Ascending aorta (tissue), 1 donor: Measurements from ENCODE around the gene AP5Z1.

- PRO-cap, result unidirectional peak, plus-strand start at chr7:3068874
Observed at GRCh38 chr7:3068647-3068994, 25.0 kb upstream of the CARD11 start.

GRCh38 chr7:3337537-3338054 lies 36.5 kb downstream of the SDK1 start:
- PRO-cap, result no peak

DNA sequence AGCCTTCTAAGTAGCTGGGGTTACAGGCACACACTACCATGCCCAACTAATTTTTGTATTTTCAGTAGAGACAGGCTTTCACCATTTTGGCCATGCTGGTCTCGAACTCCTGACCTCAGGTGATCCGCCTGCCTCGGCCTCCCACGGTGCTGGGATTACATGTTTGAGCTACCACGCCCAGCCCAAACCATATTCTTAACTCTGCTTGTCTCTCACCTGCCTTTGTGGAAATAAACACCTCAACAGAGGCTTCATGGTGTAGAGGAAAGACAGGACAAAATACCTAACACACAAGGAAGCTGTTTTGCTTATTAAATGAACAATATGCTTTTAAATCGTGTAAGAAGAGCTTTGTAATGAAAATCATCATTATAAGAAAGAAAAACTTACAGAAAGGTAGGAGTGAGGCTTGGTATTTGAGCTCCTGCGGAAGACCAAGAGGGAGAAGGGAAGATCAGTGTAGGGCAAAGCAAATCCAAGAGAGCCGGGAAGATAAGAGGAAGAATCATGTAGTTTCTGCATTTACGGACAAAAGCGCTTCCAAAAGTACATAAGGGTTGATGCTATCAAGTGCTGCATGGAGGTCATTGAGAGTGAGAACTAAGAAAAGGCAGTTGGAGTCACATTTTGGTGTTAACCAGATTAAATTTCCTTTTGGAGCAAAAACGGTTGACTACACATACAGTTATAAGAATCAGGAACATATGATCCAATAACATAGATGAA lies 109.8 kb downstream of the SDK1 start:
- PRO-cap, result no peak

DNA sequence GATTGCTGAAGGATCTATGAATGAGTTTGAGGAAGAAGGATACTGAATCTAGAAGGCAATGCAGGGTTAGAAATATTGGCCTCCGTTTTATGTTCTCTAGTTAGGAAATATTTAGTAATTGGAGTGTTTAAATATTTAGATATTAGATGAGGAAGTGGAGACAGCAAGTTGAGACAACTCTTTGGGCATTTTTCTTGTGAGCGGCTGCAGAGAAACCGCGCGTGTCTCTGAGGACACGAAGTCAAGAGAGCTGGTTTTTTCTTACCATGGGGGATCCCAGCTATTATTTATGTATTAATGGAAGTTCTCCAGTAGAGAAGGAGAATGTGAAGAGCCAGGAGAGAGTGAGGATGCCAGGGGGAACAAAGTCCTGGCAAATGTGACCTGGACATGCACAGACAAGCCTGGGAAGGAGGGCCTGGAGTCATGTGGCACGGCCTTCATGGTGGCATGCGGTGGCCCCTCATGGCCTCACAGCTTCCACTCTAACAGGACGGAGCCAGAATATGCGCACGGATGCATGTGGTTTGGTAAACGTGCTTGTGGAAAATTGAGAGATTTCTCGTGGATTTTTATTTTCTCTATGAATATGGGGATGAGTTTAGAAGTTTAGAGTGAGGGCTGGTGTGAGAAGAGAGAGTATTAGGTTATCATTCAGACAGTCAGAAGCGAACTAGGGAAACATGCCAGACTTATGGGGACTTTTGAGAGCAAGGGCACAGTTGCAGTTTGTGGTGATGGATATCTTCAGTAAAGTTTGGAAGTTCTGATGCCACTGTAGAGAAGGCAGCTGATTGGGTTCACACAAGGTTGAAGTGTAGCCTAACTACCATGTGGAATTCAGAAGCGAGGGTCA lies 351.2 kb downstream of the SDK1 start:
- PRO-cap, result no peak

- PRO-cap, result unidirectional peak, plus-strand start at chr7:3700990
Observed at GRCh38 chr7:3700789-3701269, 399.8 kb downstream of the SDK1 start.

GRCh38 chr7:3972568-3972885 lies 671.5 kb downstream of the SDK1 start:
- PRO-cap, result no peak

DNA sequence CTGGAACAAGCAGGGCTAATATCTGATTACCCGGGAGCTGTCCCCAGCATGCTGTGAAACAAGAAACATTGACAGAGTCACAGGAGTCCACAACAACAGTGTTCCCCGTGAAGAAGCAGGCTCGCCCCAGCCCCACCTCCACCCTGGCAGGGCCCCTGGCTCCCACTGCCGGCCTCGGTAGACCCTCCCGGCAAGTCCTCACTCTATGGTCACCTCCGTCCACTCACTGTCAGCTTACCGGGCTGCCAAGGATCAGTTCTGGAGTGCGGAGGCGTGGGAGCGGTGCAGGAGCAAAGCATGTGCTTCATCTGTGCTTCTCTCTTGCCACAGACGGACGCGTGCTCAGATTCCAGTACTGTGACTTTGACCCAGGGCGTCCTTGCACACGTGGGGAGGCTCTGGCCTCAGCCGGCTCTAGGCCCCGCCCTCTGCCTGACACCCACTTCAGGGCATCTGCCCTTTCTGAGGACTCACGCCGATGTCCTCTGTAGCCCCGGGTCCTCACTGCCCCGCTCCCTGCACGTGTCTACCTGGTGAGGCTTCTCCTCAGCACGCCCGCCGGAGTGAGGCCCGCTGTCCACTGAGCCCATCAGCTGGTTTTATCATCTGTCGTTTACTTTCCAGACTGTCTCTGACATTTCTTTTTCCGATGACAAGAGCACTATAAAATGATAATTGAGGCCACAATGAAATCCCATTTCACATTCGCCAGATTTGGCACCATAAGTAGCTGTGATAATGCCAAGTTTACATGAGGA lies 547.4 kb upstream of the FOXK1 start:
- PRO-cap, result no peak

DNA sequence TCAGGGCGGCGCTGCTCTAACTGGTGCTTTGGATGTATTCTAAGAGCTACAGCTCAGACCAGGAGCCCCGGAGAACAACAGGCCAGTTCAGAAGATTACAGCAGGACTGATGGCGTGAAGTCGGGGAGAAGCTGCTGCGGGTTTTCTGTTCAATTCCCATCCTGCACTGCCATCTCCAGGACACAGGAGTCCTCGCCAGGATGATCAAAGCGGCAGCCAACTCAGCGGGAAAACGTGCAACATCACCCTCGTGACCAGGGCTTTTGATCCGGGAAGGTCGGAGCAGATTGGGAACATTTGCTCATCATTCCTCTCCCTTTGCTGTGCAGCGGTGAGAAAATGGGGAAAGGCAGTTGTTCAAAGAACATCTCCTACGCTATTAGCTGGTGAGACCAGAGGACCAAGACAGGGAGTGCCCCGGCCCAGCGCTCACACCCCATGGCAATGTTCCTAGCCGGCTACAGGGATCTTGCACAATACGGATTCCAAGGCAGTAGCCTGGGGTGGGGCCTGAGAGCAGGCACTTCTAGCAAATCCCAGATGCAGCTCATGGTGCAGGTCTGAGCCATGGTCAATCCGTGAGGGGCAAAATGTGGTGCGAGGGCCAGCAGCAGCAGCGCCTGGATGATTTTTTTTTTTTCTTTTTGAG lies 50.3 kb upstream of the FOXK1 start:
- PRO-cap, result bidirectional peak, plus-strand start at position 493 of the sequence, minus-strand start at position 446 of the sequence

DNA sequence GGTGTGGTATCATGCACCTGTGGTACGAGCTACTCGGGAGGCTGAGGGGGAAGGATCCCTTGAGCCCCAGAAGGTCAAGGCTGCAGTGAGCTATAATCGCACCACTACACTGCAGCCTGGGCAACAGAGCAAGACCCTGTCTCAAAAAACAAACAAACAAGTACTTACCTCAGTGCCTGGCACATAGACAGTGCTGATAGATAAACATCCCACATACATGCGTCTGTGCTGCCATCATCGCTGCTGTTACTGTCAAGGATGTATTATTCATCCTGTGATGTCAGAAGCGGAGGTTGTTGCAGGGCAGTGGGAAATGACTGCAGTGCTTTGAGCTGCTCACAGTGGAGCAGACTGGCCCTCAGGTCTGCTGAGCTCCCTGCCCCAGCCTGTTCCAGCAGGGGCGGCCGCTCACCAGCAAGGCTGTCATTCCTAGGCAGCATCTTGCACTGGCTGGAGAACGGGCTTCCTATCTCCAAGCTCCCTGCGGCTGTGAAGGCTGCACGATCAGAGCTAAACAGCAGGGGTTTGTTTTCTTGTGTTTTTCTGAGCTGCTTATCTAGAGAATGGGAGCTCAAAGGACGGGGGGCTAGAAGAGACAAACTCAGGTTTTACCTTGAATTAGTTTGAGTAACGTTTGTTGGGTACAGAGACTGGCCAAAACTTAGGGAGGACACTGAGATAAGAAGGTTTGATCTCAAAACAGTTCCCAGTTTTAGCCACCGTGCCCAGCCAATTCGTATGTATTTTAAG lies 18.8 kb downstream of the FOXK1 start:
- PRO-cap, result no peak

- PRO-cap, result no peak
Observed at GRCh38 chr7:4748087-4748327, 27.4 kb upstream of the AP5Z1 start.

- PRO-cap, result no peak
Observed at GRCh38 chr7:4758484-4758802, 17.0 kb upstream of the AP5Z1 start.

DNA sequence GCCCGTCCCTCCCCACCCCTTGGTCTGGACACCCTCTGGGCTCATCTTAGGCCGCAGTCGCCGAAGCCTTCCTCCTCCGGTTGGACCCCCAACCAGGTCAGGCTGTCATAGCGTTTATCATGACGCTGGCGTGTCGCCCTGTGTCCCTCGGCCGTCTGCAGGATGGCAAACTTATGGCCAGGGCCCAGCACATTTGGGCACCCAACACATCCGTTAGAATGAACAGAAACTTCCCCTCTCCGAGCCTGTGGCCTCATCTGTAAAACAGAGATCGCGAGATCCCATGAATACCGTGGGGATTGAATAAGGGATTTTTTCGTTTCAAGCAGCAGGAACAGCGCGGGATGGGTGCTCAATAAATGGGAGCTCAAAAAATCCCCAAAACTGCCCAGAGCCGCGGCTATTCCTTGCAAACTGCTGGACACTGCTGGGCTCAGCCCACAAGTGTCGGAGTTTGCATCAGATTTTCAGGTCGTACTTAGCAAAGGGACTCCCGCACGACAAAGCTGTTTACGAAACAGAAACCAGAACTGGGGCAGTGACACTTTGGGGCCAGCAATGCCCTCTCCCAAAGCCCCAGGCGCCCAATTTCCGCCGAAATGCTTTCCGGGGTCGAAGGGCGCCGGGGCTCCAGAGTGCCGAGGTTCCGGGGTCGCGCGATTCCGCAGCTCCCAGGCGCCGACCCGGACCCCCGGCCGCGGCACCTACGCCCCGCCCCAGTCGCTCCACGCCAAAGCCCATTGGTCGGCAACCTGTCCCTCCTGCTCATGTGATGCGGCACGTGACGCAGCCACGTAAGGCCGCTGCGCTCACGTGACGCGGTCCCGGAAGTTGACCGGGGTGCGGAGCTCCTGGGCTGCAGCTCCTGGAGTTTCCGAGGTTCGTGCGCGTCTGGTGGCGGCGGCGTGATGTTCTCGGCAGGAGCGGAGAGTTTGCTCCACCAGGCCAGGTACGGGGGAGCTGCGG lies at the start of gene AP5Z1:
Gene AP5Z1 (plus strand): TSS at position 816 of the 966 bp plus-strand sequence.
- PRO-cap, result bidirectional peak, plus-strand start at position 829 of the sequence, minus-strand start at position 708 of the sequence

GRCh38 chr7:4808489-4809888 lies 33.6 kb downstream of the AP5Z1 start:
- PRO-cap, result no peak

DNA sequence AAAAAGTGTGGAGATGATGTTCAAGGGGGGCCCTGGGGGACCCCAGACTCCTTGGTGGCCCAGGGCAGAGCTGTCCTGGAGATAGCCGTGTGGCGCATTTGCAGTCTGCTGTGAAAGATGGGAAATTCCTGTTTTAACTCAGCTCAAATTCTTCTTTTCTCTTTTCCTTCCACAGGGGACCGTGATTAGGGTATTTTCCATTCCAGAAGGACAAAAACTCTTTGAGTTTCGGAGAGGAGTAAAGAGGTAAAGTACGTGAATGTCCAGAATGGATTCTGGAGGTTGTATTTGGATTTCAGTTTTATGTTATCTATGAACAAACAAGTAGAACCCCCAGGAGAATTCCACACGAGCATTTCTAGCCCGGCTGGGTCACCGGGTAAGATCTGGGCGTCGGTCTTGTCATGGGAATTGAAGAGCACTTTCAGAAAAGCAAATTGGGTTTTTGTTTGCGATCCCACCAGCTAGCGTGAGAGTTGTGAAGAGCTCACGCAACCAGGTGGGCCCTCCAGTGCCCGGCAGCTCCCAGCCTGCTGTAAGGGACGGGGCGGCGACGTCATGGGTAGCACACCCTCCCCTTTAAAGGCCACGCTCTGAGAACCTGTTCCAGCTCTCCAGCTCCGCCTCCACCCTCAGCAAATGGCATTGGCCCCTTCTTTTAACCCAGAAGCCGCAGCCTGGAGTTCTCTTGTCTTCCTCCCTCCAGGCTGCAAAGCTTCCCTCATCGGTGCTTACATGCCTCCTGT lies 32.6 kb downstream of the WIPI2 start:
- PRO-cap, result no peak

- PRO-cap, result no peak
Observed at GRCh38 chr7:5223492-5224001, 33.5 kb downstream of the WIPI2 start.

GRCh38 chr7:5235103-5235676 lies 45.2 kb downstream of the WIPI2 start:
- PRO-cap, result no peak

DNA sequence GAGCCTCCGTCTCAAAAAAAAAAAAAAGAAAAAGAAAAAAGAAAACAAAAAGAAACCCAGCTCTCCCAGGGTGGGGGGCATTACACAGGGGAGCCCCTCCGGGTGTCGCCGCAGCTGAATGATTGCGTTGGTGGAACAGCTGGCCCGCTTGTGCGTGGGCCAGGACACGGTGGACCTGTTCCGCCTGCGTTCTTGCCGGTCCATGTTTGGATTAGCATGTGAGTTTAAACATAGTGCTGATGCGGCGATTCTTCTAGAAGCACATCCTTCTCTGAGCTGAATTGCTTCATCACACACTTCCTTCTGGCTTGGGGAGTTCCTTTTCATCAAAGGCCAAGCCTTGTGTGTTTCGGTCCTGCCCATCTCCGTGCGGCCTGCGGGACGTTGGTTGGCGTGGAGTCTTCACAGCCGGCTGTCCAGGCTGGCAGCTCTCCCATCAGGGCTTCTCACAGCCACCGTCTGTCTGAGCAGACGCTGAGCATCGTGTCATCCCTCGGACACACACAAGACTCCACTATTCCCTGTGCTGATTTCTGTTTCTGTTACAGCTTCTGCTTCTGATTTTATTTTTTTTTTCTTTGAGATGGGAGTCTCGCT lies 45.4 kb upstream of the SLC29A4 start:
- PRO-cap, result no peak

DNA sequence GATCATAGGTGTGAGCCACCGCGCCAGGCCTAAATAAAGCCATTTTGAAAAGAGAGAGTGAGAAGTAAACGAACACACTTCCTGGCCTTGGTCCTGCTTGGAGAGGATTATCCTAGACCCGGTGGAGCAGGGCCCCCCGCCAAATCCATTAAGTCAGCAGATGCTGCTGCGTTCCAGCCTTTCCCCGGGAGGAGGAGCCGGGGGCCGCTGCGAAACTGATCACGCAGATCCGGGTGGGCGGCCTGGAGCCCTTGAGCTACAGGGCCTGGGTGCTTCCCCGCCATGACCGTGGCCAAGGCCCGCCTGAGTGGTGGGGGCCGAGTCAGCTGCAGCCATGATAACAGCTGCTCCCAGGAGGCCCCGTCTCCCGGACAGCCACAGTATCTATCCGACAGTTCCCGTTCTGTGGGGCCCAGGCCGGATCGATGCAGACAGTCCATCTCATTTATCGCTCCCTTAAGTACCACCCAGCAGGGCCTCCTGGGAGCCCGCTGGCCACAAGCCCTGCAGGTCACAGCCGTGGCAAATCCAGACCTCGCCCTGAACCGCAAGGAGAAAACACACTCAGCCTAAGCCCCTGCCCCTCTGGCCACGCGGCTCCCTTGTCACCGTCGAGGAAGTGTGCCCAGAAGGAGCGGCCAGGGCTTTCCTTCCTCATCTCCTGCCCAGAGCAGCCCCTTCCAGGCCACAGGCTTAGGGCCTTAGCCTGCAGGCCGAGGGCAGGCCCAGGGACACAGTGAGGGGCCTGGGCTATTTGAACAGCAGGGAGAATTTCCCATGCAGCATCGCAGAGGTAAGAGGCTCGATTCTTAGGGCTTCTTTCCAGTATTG lies 34.4 kb upstream of the SLC29A4 start:
- PRO-cap, result no peak

DNA sequence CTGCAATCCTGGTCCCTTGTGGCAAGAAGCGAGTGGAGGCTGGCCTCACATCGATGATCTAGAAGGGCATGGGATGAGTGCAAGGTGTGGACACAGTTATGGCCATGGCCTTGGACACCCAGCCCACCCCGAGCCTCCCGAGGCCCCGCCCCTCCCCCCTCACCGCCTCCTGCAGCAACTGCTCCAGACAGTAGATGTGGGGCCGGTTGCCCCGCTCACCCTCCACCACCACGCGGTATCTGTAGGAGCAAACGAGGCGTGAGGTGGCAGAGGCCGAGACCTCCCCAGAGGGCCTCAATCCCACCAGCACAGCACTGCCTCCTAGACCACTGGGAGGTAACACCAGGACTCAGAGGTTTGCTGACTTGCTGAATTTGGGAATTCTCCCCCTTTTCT lies 37.6 kb downstream of the SLC29A4 start:
- PRO-cap, result no peak

- PRO-cap, result no peak
Observed at GRCh38 chr7:5396416-5396873, 27.2 kb downstream of the TNRC18 start.